Ishikawa (cell line): ENCODE results near the genes C1QL3 and CUBN.

DNA sequence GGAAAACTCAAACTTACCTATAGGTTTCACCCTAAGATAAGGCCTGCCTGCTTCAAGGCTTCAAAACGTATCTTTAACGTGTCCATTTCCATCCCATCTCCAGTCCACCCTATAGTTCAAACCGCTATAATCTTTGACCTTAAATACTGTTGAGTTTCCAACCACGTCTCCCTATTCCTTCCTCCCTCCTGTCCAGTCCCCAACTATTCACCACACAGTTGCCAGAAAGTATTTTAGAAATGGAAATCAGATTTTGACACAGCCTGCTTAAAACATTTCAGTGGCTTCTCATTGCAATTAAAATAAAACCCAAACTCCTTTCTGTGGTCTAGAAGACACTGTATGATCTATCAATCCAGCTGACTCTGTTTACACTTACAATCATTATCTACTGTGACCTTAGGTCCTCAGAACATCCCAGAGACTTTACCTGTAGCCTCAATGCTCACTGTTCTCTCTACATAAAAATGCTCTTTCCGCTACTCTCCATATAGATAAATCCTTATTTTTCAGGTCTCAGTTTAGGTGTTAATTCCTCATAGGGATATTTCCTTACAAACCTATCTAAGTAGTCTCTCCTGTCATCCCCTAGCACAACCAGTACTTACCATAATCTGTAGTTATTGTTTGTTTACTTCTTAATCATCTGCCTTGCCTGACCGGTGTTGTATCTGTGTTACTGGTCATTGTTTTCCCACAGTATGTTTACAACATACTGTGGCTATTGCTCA, 8.6 kb downstream of the MINDY3 start:
- RRBS = no CpG with 5 or more reads among the region's 6 CpGs

- RRBS = 35% methylated on average over 50 of the region's 114 CpGs
These were observed at the start of gene C1QL3 for GRCh38 chr10:16520849-16522127. C1QL3 (minus strand) TSS chr10:16521879.

DNA sequence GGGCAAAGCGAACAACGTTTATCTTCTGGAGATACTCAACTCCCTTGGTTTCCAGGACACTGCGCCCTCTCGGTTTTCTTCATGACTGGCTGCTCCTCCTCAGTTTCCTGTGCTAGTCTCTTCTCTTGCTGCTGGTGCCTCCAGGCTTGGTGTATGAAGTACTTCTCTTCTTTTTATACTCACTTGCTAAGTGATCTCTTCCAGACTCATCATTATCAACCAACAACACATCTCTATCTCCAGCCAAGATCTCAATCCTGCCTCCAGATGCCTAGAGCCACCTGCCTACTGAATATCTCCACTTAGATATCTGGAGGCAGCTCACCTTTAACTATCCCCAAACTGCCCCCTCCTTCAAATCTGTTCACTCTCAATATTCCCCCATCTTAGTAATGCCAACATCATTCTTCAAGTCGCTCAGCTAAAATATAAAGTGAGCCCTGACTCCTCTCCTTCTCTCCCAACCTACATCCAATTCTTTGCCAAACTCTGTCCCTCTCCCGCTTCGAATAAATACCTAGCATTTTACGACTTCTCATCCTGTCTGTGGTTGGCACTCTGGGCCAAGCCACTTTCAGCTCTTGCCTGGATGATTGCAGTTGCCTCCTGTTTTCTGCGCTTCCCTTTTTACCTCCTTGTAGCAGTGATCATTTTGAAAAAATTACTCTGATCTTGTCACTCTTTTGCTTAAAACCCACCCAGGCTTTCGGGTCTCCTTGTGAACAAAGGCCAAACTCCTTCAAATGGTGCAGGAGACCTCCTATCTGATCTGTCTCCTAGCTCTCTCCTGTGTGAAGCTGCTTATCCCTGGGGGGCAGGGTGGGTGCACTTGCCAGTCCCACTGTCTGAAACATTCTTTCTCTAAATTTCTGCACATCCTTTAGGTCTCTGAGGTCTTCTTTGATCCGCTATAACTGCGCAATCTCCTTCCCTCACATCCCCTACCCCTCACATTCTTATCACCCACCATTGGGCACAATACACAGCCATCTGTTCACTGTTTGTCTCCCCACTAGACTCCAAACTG, 114.6 kb upstream of the C1QL3 start:
- RRBS = no CpG with 5 or more reads among the region's 12 CpGs

DNA sequence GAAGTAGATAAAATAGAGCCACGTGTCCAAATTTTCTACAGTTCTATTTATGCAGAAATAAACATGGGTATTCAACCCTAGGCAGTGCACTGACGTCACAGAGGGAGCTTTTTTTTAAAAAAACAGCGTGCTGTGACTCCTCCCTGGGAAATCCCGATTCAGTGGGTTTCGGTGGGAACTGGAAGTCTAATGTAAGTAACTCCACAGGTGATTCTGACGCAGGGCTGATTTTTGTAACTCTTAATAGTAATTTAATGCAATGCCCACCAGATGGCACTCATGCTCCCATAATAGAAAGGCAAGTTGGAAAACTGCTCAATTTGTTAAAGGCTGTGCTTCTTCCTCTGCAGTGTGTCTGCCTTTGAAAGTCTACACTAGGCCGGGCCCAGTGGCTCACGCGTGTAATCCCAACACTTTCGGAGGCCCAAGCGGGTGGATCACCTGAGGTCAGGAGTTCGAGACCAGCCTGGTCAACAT, 10.9 kb upstream of the RSU1 start:
- RRBS = no CpG with 5 or more reads among the region's 12 CpGs

DNA sequence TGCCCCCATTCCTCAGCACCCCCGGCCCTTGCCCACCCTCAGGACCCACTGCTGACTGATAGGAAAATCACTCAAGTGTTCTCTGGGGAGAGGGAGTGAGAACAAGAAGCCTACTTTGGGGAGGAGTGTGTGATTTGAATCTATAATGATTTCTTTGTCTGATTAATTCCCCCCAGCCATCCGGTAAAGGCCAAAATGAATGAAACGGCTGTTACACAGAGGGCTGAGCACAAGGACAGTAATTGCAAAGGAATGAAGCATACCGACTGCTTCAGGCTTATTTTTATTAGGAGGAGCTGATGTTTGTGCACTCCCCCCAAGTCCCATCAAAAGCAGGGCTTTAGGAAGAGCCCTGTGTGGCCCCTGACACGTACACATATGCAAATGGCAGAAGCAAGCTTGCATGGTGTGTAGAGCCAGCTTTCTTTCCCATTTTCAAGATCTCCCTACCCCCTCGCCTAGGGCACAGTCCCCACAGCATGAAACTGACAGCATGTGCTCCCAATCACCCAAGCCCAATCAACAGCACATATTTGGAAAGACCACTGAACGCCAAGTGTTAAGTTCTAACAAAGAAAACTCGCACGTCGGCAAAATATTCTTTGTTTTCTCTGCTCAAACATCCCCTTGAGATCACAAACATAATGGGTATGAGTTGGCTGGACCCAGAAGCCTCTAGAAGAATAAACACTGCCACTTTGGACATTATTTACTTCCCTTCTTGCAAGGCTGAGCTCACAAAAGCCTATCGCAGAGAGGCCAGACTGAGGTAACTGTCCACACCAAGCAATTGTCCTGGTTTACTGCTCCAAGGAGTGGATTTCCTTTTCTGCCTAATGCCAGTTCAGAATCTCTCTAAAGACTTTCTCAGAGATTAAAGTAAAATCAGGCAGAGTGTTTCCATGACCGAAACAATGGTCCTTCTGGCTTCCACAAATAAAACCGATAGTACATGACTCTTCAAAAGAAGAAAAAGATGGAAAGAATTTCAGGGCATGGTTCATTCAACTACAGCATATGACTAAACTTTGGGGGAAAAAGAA, 143.0 kb downstream of the CUBN start:
- RRBS = no CpG with 5 or more reads among the region's 13 CpGs

GRCh38 chr10:17129714-17130292, at the start of gene CUBN:
CUBN (minus strand) TSS chr10:17129811.
- RRBS = no CpG with 5 or more reads among the region's 2 CpGs

DNA sequence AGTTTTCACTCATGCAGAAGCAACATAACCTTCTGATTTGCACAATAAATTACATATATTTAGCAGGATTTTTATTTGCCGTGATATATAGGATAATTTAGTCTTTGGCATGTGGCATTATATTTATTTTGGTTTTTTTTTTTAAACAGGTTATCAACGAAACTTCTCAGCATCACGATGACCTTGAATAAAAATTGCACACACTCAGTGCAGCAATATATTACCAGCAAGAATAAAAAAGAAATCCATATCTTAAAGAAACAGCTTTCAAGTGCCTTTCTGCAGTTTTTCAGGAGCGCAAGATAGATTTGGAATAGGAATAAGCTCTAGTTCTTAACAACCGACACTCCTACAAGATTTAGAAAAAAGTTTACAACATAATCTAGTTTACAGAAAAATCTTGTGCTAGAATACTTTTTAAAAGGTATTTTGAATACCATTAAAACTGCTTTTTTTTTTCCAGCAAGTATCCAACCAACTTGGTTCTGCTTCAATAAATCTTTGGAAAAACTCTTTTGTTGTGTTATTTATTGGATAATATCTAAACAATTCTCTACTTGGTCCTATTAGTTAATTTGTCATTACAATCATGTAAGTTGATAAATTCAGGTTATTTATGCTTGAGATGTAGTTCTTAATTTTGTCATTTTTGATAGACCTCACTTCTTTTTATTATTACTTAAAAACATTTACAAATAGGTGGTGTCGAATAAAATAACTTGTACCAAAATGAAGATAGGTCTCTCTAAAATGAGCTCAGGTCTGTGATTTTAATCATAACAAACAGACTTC, 9.2 kb downstream of the VIM start:
- RRBS = no CpG with 5 or more reads among the region's 6 CpGs

- RRBS = no CpG with 5 or more reads among the region's 5 CpGs
These were observed 29.6 kb downstream of the VIM start for GRCh38 chr10:17257718-17258053.

DNA sequence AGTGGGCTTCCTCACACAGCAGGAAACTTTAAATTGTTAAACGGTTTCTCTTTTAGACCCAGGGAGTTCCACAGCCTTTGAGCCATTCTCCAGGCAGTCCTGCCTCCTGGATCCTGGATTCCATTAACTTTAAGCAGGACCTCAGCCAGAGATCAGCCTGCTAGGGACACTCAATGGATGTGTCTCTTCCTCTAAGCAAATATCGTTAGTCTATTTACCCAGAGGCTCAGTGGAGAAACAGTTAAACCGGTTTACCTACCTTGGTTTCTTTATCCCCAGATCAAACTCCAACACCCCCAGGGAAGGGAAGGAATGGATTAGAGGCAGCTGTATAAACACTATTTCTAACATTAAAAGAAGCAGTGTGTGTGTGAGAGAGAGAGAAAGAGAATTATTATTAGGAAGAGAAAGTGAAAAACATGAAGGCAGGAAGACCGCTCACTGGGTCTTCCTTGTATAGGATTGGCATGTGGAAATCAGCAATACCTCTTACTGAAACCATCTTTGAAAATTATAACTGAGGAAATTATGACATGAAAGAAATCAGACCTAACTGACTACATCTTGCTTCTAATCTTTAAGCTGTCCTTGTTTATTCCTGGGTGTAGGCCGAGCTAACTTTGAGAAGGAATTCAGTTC, 66.1 kb downstream of the ST8SIA6 start:
- RRBS = no CpG with 5 or more reads among the region's 5 CpGs

DNA sequence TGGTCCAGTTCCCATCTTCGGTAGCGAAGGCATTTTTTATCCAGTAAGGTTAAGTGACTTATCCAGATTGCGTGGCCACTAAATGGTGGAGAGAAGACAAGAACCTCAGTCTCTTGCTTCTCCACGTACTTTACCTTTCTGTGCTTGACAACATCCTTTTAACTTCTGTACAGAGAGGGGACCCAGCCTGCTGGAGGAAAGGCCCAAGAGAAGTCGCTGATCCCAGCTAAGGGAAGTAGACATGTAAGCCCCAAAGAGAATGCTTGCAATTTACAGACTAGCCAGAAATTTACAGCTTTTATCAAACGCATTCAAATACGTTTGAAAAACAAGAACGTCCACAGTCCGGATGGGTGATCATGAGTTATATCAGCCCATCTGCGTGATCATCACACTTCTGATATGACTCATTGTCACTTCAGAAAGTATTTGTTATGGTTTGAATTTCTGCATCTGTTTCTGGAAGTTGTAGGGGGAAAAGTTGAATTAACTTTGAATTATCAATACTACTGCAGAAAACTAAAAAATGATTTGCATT, 56.8 kb upstream of the ST8SIA6 start:
- RRBS = no CpG with 5 or more reads among the region's 10 CpGs

DNA sequence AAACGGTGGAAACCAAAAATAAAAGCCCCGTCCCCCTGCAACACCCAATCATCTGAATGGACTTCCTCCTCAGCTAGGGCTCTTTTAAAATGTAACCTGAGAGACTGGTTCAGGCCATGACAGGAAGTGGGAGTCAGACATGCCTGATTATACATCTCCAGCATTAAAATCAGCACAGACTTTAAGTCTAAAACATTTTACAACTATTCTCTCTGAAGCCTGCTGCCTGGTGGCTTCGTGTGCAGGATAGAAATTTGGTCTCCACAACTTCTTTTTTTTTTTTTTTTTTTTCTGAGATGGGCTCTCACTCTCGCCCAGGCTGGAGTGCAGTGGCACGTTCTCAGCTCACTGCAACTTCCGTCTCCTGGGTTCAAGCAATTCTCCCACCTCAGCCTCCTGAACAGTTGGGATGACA, 30.3 kb downstream of the HACD1 start:
- RRBS = no CpG with 5 or more reads among the region's 6 CpGs

DNA sequence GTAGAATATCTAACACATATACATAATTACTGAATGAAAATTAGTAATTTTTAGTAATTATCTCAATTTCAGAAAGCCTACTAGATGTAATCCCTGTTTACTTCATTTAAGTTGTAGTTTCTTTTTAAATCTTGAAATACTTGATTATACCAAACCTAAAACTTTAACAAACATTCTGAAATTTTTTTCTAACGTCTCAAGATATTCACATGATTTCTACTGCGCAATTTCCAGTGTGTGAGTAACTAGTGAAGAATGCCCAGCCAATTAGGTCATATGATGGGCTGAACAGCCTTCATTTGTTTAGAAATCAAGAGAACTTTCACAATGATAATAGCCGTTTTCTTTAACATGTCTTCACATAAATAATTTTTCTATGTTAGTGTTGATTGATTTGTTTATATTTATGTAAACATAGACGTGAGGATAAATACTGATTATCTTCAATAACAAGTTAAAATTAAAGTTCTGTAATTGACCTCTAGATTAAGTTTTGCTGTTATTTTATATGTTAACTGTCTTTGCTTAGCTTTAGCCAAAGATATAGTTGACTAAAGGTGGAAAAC, 21.8 kb downstream of the STAM start:
- RRBS = no CpG with 5 or more reads among the region's 4 CpGs

- RRBS = no CpG with 5 or more reads among the region's 7 CpGs
These were observed 86.7 kb downstream of the CACNB2 start for GRCh38 chr10:18226753-18227408.

DNA sequence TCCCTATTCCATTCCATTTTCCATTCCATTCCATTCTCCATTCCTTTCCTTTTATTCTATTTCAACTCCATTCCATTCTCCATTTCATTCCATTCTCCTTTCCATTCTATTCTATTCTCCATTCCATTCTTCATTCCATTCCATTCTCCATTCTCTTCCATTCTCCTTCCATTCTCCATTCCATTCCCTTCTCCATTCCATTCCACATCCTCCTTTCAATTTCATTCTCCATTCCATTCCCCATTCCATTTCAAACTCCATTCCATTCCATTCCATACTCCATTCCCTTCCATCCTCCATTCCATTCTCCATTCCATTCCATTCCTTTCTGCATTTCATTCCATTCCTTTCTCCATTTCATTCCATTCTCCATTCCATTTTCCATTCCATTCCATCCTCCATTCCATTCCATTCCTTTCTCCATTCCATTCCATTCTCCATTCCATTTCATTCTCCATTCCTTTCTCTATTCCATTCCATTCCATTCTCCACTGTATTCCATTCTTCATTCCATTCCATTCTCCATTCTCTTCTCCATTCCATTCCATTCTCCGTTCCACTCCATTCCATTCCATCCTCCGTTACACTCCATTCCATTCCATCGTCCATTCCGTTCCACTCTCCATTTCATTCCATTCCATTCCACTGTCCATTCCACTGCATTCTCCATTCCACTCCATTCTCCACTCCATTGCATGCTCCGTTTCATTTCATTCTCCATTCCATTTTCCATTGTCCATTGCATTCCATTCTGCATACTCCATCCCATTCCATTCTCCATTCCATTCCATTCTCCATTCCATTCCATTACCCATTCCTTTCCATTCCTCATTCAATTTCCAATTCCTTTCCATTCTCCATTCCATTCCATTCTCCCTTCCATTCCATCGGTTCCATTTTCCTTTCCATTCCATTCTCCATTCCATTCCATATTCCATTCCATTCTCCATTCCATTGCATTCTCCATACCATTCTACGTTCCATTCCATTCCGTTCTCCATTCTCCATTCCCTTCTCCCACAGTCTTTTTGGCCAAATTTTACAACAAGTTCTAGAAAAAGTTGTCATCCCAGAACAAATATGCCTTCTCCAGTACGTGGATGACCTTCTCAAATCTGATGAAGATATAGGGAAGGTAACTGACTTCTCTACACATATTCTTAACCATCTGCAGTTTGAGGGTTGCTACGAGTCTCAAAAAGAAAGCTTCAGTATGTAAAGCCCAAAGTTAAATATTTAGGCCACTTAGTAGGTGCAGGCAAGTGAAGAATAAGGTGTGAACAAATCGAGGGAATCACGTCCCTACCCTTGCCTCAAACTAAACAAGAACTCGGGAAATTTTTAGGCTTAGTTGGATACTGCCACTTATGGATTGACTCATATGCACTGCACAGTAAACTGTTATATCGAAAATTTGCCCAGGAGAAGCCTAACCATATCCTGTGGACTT, 78.3 kb downstream of the NSUN6 start:
- RRBS = no CpG with 5 or more reads among the region's 14 CpGs

- RRBS = no CpG with 5 or more reads among the region's 1 CpG
These were observed 13.9 kb downstream of the NSUN6 start for GRCh38 chr10:18637484-18637803.

DNA sequence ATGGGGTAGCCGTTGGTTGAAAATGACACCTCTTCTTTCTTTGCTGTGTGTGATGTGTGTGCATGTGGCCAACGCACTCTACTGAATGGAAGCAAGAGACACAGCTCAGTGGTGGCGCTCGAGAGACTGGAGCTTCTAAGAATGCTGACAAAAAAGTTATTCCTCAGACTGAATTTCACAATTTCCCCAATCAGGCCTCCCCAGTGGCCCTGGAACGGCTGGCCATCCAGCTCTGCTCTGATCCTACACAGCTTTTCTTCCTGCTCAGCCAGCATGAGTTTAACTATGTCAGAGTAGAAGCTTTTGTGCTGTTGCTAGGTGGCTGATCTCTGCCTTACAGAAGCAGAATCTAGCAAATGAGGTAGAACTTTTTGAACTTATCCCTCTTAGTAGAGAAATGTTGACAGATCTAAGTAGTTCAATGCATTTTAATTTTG, 186.6 kb upstream of the PLXDC2 start:
- RRBS = no CpG with 5 or more reads among the region's 5 CpGs

GRCh38 chr10:19819347-19819827, 3.2 kb downstream of the PLXDC2 start:
- RRBS = no CpG with 5 or more reads among the region's 2 CpGs

DNA sequence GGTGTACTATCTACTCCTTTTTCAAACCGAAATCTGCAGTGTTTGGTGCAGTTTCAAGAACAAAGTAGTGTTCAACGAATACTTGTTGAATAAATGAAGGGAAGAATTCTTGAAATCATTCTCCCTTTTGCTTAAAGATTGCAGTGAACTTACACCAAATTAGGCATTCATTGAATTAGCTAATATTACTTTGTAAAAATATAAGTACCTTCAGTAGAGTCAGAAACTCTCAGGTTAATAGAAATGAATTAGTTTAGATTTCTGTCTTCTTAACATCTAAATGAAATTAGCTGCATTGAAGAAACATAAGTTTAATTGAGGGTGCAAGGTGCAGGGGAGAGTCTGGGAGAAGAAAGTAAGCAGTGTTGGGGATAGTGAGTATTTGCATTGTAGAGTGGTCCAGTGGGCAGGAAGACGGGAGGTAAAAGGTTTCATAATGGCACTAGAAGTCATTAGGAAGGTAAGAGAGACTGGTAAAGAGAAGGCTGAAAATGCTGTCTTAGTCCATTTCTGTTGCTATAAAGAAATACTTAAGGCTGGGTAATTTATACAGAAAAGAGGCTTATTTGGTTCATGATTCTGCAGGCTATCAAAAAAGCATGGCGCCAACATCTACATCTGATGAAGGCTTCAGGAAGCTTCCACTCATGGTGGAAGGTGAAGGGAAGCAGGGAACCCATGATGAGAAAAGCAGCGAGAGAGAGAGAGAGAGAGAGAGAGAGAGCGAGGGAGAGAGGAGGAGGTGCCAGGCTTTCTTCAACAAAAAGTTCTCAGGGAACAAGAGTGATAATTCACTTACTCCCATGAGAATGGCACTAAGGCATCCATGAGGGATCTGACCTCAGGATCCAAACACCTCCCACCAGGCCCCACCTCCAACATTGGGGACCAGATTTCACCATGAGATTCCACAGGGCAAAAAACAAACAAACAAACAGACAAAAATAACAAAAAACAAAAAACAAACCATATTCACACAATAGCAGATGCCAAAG, 42.4 kb downstream of the PLXDC2 start:
- RRBS = no CpG with 5 or more reads among the region's 6 CpGs

DNA sequence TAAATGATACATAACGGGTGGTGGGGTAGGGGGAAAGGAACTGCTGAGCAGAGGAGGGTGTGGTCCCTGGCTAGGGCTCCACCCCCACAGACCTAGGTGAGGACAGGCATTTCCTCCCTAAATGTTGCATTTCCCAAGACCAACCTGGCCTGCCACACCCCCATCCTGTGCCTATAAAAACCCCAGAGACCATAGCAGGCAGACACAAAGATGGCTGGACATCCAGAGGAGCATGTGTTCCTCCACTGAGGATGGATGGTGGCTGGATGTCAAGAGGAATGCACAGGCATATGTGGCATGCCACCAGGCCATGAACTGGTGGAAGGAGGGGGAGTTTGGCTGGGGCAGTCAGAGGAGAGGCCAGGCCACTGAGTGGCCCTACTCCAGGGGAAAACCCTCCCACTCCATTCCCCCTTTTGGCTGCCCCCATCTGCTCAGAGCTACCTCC, 104.0 kb downstream of the PLXDC2 start:
- RRBS = no CpG with 5 or more reads among the region's 1 CpG

DNA sequence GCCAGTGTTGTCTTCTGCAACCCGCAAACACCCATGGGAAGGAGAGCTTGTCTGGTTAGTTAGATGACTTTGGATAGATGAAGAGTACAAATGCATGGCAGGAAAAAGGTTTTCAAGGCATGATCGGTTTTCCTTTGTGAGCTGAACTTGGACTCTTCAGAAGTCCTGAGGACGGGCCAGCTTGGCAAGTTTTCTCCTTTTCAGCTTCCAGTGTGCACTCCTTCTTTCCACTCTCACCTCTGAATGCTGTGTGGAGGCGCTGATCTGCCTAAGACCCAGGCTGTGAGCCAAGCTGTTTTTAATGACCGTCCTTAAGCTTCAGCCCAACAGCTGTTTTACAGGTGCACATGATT, 114.8 kb downstream of the PLXDC2 start:
- RRBS = no CpG with 5 or more reads among the region's 5 CpGs